HT-29 (cell line): ENCODE measurements around the genes CTAG1A, F8A1, F8A3 and VAMP7.

DNA sequence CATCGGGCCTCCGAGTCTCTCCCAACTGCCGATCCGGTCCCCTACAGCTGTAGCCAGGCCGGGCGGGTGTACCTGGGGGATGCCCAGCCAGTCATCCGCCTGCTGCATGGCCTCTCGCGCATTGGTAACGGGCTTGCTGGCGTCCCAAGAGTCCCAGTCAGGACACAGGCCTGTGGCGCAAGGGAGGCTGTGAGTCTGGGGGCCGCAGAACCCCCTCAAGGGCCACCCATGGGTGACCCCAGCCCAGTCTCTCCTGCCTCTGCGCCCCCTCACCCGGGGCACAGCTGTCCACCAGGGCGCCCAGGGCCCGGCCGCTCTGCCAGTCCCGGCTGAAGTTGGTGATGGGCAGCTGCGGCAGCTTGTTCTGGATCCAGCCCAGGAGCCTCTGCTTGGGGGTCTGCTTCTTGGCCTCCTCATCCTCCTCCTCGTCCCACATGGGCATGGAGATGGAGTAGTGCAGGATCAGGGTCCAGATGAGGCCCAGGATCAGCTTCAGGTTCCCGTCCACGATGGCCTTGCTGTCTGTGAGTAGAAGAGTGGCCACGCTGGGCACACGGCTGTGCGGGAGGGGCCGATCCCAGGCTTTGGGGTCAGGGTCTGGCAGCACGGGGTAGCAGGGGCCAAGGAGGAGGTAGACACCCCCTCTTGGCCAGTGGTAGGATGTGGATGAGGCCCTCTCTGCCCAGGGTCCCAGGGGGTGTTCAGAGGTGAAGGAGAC, 6.7 kb downstream of the FLNA start:
- RAMPAGE, long total RNA, result no peak

GRCh38 chrX:154441306-154441824, 2.6 kb upstream of the FAM50A start:
- RAMPAGE, long total RNA, result no peak

GRCh38 chrX:154516343-154517241, 560 bp upstream of the FAM3A start:
- RAMPAGE, long total RNA, result no peak

DNA sequence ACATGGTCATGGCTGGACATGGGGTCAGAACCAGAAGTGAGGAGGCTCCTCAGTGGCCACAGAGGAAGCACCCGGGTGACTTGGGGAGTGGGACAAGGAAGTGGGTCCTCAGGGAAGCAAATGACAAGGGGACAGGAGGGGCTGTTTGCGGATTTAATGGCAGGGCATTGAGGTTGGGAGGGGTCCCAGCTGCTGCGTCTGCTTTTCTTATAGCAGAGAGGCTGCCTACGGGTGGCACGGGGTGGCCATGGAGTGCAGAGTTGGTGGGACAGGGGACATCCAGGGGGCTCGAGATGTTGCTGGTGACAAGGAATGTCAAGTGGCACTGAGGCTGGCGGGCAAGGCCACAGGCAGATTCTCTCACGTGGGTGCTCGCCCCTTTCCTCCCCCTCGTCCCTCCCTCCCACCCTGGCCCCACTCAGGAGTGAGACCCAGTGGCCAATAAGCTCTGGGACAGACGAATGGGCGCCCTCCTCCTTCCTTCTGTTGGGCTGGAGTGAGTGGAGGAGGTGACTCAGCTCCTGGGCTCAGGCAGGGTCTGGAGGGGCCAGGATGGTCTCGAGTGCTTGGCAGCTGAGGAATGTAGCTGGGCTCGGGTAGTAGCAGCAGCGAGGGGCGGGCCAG, 15.3 kb downstream of the G6PD start:
- RAMPAGE, long total RNA, result no peak

GRCh38 chrX:154584783-154585298, at the start of gene CTAG1A:
Gene CTAG1A, plus strand, starts transcription at chrX:154585133.
- RAMPAGE, long total RNA, result no peak

DNA sequence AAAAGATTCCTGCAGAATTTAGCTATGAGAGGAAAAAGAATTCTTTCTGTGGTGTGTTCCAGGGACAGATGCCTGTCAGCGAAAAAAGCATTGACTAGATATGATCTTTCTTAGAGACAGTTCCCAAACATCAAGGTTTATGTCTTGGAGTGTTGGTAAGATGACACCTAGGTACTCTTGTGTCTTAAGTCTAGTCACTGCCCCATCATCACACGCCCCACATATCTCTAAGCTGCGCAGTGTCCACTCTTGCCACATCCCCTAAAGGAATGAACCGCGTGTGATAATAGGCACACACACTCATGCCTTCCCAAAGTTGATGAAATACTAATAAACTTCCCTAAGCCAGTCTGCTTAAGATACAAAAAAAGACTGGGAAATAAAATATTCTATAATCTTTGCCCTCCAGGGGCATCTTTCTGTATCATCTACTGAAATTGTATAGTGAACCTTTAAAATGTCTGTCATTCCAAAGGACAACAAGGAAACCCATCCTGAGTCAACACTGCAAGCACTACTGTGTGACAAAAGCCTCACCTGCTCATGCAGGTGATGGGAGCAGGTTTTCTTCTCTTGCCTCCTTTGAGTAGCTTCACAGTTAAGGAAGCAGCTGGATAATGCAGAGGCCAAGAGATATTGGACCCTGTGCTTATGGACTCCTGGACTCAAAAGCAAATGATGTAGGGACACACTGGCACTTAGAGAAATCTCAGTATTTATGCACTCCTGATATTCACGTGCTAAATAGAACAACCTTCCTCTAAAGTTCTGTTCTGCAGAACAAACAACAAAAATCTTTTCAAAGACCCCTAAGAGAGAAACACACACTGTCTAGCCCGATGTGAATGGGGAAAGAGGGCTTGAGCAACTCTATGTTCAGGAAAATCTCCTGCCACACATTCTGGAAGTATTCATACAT, 1.7 kb downstream of the GAB3 start:
- RAMPAGE, long total RNA, result no peak

DNA sequence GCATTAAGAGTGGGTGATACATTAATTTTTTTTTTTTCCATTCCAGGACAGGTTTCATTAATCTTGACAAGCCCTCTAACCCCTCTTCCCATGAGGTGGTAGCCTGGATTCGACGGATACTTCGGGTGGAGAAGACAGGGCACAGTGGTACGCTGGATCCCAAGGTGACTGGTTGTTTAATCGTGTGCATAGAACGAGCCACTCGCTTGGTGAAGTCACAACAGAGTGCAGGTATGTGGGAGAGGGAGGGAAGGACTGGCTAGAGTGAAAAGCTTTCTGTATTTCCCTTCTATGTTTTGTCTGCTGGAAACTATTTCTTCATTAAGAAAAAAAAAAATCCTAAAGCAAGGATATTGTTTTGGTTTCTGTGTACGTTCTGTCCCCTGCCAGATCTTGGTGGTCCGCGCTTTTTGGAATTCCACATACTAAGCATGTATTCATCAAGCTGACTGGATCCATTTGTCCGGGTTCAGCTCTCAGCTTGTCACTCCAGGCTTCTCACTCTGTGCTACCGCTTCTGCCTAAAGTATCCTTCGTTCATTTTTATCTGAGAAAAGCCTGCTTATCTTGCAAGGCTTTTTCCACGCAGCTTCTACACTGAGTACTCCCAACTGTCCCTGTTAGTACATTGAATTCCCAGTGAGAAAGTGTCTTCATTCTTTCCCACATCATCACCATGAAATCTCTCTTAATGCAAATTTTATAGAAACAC, 3.7 kb downstream of the DKC1 start:
- RAMPAGE, long total RNA, result no peak

DNA sequence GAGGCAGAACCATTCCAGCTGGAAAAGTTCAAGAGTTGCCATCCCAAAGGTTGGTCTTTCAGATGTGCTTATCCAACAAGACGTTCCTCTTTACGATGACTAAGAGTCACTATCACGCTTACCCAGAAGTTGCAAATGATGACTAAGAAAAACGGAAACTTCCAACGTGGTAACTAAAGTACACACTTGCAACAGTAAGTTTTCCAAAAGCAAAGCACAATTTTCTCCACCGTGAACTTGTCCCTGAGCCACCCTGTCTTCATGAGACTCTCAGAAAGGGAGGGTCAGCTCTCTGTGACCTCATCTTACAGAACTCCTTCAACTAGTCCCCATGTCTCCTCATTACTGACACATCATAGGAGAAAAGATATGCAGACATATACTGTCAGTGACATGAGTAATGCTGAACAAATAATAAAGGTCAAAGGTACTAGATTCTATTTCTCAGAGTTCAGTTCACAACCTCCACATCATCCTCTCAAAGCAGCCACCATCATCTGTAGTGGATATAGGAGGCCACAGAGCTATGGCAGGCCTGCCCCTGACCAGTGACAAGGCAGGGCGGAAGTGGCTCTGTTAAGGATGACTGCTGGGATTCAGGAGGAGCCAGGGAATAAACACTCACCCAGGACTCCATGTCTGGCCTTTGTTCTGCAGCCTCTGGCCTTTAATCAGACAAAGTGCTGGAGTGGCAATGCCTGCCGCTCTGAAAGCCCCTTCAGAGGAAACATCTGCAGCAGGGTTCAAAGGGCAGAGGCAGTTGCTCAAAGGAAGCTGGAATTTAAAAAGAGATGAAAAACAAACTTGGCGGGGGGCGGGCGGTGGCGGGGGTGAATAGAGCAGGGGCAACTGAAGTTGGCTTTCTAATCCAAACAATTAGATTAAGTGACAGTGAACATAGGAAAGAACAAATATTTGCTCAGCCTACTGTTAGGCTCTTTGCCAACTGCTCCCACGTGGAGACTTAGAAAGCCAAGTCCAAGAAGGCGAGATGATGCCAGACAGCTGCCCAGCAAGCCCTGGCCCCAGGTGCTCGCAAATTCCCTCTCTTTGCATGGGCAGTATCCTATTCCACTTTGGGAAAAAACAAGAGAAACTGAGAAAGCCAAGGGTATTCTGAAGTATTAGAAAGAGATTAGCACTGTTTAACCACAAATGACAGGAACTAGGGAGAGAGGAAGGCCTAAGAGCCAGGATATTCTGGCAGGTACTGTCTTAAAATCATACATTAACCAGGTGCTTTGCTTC, 5.7 kb downstream of the MPP1 start:
- RAMPAGE, long total RNA, result no peak

GRCh38 chrX:154827946-154828604, 6.4 kb downstream of the SMIM9 start:
- RAMPAGE, long total RNA, result no peak

DNA sequence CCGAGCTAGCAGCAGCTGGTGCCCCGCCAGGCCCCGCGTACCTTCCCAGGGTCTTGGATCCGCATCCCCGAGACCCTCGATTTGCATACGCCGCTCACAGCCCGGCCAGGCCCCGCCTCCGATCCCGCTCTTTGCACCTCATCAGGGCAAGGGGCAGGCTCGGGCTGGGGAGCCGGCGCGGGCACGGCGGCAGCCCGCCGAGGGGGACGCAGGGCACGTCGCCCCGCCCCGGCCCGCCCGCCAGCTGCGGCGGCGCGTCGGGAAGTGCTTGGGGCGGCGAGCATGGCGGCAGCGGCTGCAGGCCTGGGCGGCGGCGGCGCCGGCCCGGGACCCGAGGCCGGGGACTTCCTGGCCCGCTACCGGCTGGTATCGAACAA, at the start of gene F8A1:
Gene F8A1 (plus strand): TSS at position 263 of the 377 bp plus-strand sequence.
- RAMPAGE, long total RNA, result no peak

GRCh38 chrX:154929892-154930275, 43.7 kb downstream of the F8A1 start:
- RAMPAGE, long total RNA, result no peak

DNA sequence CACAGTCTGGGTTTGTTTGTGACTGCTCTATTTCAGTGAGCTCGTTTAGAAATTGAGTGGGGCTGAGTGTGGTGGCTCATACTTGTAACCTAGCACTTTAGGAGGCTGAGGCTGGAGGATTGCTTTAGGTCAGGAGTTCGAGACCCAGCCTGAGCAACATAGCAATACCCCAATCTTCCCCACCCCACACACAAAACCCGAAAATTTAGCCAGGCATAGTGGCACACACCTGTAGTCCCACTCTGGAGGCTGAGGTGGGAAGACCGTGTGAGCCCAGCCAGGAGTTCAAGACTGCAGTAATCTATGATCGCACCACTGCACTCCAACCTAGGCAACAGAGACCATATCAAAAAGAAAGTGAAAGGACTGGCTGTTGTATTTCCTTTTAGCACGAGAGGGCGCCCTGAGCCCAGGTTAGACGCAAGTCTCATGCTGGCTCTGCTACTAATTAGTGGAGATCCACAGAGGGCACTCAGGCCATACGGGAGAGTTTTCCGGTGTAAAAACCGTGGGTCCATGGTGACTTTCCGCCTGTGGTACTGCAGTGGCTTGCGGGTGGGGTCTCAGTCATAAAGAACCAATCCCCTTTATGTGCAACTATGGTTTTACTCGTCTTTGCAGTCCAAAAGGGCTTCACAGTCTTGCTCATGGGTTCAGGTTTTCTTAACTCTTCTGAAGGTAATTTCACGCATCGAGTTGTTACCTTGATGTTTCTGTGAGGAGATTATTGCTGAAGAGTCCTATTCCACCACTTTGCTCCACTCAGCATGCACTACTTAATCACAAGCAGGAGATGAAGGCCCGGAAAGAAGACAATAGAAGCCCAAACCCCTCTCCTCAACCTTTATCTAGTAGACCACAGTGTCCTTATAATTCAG, 41.7 kb downstream of the F8 start:
- RAMPAGE, long total RNA, result no peak

- RAMPAGE, long total RNA, result no peak
Observed at GRCh38 chrX:154987886-154988304, 34.6 kb downstream of the F8 start.

DNA sequence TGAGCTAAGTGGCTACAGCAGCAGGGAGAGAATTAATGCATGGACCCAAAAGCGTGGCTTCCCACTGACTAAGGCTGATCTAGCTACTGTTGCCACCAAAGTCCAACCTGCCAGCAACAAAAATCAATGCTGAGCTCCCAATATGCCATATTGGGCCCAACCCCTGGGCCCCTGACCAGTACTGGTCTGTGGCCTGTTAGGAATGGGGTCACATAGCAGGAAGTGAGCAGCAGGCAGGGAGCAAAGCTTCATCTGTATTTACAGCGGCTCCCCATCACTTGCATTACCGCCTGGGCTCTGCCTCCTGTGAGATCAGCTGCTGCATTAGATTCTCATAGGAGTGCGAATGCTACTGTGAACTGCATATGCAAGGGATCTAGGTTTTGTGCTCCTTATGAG, 15.2 kb downstream of the F8 start:
- RAMPAGE, long total RNA, result no peak

- RAMPAGE, long total RNA, result no peak
Observed at GRCh38 chrX:155458484-155458971, at the start of gene F8A3. Gene F8A3, minus strand, starts transcription at chrX:155458620.

DNA sequence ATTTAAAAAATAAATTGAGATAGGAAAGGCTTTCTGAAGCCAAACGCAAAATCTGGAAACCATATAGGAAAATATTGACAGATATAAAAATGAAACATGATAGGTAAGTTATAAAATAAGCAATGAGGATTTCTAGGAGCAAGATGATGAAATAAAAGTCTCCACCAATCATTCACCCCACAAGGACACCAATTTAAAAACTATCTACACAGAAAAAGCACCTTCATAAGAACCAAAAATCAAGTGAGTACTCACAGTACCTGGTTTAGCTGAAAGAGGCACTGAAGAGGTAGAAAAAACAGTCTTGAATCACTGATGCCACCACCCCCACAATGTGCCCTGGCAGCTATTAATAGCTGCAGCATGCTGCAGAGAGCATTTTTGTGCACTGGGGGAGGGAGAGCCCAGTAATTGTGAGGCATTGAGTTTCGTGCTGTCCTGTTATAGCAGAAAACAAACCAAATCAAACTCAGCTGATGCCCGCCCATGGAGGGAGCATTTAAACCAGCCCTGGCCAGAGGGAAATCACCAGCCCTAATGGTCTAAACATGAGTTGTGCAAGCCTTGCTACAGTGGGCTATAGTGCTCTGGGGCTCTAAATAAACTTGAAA, 106.1 kb upstream of the TMLHE start:
- RAMPAGE, long total RNA, result no peak

- RAMPAGE, long total RNA, result start-site peak on the plus strand at chrX:155881348-155881368, 42 and 63 reads in 2 replicates
Observed at GRCh38 chrX:155880856-155881787, at the start of gene VAMP7. Gene VAMP7, plus strand, starts transcription at chrX:155881345.